Tibial nerve (tissue), 3 donors: Measurements from ENCODE around the genes PCDH11Y, EIF1AY, RBMY1F and DAZ2.

- PRO-cap, result unidirectional peak, plus-strand start at chrY:5000296
- RAMPAGE, long total RNA, 3 experiments, result no peak in any of the 3 experiments
These were observed at the start of gene PCDH11Y for GRCh38 chrY:5000001-5000440. Gene PCDH11Y, plus strand, starts transcription at chrY:5000296.

GRCh38 chrY:7280274-7280820, 368.8 kb upstream of the AMELY start:
- PRO-cap, result no peak
- RAMPAGE, long total RNA, 3 experiments, result no peak in any of the 3 experiments

- PRO-cap, result no peak
- RAMPAGE, long total RNA, 3 experiments, result no peak in any of the 3 experiments
These were observed 1519.6 kb downstream of the TSPY10 start for GRCh38 chrY:11047346-11047677.

- PRO-cap, result no peak
- RAMPAGE, long total RNA, 3 experiments, result no peak in any of the 3 experiments
These were observed 931.6 kb downstream of the NLGN4Y start for GRCh38 chrY:15455784-15456527.

DNA sequence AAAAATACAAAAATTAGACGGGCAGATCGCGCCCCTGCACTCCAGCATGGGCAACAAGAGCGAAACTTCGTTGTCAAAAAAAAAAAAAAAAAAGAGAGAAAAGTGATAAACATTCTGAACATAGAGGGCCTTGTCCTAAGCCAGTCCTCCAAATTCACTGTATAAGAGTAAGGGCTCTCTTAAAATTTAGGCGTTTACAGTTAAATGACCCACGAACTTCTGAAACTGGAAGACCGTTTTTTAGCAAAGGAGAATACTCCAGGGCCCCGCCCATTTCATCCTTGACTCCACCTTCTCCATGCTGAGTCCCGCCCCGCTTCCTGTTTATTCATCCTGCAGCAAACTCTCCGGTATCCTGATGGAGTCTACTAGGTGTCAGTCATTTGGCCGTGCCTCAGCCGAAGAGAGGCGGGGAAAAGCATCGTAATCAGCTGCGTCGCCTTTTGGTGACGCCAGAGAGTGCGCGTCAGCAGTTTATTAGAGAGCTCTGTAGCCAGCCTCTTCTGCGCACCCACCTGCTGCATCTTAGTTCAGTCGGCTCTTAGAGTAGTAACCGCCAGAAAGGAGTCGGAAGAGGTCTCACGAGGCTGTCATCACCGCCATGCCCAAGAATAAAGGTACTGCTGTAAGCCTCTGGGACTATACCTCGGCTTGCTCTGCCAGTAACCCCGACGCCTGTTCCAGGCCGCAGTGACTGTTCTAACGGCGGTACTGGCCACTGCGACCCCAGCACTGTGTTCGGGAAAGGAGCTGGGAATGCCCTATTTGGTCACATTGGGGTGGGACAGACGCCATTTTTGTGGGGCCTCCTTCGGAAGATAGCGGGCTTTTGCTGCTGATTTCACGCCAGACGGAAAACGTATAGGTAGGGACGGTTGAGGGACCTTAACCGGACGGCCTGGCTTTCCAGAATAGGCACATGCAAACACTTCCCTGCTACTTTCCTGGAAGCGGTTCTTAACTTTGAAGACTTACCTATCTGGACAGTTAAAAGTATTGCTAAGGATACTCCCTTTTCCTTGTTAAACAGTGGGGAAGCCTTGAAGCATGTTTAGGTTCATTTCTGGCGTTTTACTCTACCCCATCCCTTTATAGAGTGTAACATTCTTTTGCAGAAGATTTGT, at the start of gene EIF1AY:
EIF1AY (plus strand) TSS at position 506 of the 1,124 bp plus-strand sequence.
- PRO-cap, result bidirectional peak, plus-strand start at position 559 of the sequence, minus-strand start at position 221 of the sequence
- RAMPAGE, long total RNA, 3 experiments, result start-site peak on the plus strand in 1 of 3 experiments, centred at position 501 of the sequence, 317 reads per replicate; start-site peak on the minus strand in 1 of 3 experiments, centred at position 253 of the sequence, 6 reads per replicate

- PRO-cap, result no peak
- RAMPAGE, long total RNA, 3 experiments, result no peak in any of the 3 experiments
These were observed 158.8 kb upstream of the RBMY1B start for GRCh38 chrY:21352363-21352739.

DNA sequence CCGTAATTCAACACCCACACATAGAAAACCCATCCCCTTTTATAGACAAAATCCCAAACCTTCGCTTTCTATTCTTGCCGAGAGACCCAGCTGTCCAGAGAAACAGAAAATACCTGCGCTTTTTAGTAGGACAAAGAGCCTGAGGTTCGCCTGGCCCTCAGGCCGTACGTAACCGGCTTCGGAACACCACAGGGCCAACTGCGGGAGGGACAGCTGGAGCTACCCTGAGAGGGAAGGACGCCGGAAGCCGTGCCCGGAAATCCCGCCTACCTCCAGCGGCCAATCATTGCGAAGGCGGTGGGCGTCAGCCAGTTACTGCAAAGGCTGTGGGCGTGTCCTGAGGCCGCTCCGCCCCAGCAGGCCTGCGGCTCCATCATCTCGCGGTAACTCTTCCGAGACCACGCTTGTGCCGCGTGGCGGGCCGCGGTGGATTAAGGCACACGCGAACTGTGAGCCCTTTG, at the start of gene RBMY1F:
RBMY1F (minus strand) TSS at position 202 of the 461 bp plus-strand sequence.
- PRO-cap, result no peak
- RAMPAGE, long total RNA, 3 experiments, result no peak in any of the 3 experiments

- PRO-cap, result no peak
- RAMPAGE, long total RNA, 3 experiments, result no peak in any of the 3 experiments
These were observed at the start of gene DAZ2 for GRCh38 chrY:23219121-23219603. Gene DAZ2, plus strand, starts transcription at chrY:23219533.